Renal cortical epithelial cell (primary cell): Measurements from ENCODE around the genes GPRASP1, BEX1, BEX4 and TEX13A.

- RRBS = 0% methylated on average over 2 of the region's 46 CpGs
Measured at GRCh38 chrX:102651103-102651648, at the start of gene GPRASP1. GPRASP1 (plus strand) TSS chrX:102651483.

DNA sequence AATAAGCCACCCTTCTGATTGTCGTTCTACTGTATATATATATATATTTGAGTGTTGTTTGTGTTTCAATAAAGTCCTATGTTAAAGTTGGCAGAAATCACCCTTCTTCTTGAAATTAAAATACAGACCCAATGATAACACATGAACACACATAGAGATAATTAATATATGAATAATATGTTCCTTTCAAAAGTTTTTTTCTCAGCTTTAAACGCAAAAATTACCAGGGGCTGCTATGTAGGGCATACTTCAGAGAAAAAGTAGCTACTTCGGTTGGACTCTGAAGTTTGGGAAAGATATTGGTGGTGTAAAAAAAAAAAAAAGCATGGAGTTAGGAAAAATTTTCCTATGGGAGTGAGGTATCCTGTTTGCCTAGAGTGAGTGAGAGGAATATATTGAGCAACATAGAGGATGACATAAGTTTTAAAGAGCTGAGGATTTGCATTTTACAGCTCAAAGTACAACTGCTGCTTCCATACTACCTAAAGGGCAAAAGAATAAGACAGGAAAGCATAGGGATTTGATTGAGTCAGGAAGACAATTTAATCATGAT is 7.2 kb downstream of the GPRASP1 start:
- RRBS = no CpG with 5 or more reads among the region's 3 CpGs

GRCh38 chrX:103063451-103064632 is at the start of gene BEX1:
BEX1 (minus strand) TSS chrX:103064171.
- RRBS = 1% methylated on average over 7 of the region's 70 CpGs

- RRBS = 1% methylated on average over 26 of the region's 46 CpGs
Measured at GRCh38 chrX:103214707-103215405, at the start of gene BEX4. BEX4 (plus strand) TSS chrX:103215108.

- RRBS = no CpG with 5 or more reads among the region's 5 CpGs
Measured at GRCh38 chrX:103535712-103536795, 16.8 kb upstream of the RAB40A start.

- RRBS = no CpG with 5 or more reads among the region's 5 CpGs
Measured at GRCh38 chrX:103584595-103585098, 668 bp upstream of the TCEAL4 start.

GRCh38 chrX:103664274-103664808 is 22.2 kb downstream of the MORF4L2 start:
- RRBS = no CpG with 5 or more reads among the region's 16 CpGs

DNA sequence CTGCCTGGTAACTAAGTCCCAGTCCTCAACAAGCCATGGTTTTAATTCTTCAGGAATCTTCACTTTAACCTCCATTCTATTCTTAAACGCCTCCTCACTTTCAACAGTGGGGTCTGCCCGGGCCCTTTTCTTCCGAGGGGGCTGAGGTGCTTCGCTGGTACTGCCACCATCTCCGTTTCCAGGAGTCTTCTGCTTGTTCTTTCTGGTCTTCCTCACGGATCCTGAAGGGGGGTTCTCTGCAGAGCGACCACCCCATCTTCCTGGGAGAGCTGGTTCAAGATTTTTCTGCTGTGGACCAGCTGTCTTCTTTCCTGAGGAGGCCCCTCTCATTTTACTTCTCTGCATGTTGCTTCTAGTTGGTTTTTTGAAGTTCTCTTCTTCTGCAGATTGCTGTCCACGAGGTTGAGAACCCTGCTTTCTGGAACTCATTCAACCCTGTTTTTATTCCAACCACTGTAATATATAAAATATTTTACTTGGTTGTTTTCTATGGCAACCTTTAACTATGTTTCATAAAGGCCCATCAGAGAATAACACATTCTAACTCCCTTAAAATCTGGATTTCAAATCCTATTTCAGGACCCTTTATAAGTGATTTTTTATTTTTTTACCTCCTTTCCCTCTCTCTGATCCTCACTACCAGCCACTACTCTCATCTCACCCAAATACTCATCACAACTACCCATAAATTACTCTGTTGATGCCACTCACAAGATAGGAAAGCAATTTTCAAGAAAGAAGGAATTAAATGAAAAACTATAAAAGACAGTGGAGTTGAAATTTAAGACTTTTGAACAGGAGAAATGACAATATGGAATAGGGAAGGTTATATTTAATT is 9.7 kb downstream of the MORF4L2 start:
- RRBS = no CpG with 5 or more reads among the region's 8 CpGs

DNA sequence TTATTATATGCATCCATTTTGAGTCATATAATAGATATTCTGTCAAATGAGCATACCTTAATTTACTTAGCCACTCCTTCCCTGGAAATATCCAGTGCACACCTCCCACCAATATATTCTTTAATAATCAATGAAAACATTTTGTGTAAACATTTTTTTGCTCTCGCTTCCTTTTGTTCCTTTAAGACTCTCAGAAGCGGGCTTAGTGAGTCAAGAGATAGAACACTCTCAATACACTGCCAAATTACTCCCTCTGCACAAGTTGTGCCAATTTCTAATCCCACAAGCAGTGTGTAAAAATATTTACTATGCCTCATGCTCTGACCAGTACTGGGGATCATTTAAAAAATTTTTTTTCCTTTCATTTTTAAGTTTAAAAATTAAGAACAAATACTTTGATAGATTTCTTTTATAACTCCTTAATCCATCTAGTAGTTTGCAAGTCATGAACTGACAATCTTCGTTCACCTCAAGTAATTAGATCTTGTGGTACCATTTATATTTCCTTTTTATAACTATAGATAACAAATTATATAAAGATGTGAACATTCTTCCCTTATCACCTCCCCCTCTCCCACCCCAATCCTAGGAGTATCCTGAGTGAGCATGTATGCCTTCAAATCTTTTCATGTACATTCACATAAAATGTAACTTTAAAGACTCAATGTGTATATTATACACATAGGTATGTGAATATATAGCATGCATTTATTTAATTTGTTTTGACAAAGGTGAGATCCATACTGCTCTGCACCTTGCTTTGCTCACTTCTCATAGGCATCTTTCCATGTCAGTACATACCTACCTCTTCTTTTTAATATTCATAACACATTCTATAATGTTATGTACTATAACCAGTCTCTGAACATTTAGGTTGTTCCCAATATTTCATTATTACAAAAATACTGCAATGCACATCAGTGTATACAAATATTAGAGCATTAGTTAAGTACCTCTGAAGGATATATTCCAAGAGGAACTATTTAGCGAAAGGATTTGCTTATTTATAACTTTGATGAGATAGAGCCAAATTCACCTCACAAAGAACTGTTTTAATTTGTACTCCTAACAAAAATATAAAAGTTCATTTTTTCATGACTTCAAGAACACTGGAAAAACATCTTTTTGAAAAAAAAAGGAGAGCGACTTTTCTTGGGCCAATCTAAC is 4.7 kb downstream of the MORF4L2 start:
- RRBS = no CpG with 5 or more reads among the region's 5 CpGs

- RRBS = no CpG with 5 or more reads among the region's 7 CpGs
Measured at GRCh38 chrX:103730614-103731407, 20.1 kb downstream of the TMEM31 start.

DNA sequence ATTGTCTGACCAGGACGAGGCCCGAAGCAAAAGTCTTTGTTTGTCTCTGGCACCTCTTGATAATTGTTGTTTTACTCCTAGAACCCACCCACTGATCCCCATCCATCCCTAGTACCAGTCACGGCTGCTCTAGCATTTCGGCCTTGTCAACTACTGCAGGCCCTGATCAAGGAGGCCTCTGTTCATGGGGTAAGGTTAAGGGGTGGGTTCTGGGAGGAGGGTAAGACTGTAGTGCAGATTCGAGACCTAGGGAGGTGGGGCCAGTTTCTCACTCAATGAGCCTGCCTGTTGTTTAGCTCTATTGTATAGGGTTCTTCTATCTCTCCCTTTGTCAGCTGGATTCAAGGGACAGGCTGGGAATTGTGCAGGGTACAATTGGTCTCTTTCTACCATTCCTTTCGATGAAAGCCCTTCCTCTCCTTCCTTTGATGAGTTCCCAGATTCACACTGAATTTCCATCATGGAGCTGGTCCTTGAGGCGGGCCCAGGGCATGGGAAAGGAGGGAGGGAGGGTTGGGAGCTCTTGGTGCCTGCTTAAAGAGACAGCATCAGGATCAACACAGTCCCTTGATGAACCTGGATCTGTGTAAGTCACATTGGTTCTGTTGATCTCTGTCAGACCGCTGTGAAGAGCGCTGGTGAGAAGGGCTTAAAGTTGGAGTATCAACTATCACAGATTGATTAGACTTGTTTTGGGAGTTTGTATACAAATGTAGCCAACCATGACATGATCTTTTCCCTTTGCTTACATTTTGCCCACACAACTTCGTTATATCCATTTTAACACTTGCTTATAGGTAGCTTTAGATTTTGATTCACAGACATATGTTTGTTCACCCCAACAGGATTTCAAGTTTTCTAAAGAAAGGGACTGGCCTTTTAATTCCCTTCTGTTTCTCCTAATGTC is 4.3 kb downstream of the PLP1 start:
- RRBS = no CpG with 5 or more reads among the region's 10 CpGs

DNA sequence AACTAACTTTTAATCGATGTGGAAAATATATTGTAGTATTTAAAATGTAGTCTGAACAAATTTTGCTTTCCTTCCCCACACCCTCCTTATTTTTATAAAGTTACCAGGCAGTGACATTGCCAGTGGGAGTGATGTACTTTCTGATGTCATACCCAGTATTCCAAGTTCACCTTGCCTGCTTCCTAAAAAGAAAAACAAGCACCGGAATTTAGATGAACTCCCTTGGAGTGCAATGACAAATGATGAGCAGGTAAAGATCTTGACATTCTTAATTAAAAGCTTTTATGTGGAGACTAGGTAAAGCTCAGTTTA is 19.7 kb downstream of the FAM199X start:
- RRBS = no CpG with 5 or more reads among the region's 2 CpGs

DNA sequence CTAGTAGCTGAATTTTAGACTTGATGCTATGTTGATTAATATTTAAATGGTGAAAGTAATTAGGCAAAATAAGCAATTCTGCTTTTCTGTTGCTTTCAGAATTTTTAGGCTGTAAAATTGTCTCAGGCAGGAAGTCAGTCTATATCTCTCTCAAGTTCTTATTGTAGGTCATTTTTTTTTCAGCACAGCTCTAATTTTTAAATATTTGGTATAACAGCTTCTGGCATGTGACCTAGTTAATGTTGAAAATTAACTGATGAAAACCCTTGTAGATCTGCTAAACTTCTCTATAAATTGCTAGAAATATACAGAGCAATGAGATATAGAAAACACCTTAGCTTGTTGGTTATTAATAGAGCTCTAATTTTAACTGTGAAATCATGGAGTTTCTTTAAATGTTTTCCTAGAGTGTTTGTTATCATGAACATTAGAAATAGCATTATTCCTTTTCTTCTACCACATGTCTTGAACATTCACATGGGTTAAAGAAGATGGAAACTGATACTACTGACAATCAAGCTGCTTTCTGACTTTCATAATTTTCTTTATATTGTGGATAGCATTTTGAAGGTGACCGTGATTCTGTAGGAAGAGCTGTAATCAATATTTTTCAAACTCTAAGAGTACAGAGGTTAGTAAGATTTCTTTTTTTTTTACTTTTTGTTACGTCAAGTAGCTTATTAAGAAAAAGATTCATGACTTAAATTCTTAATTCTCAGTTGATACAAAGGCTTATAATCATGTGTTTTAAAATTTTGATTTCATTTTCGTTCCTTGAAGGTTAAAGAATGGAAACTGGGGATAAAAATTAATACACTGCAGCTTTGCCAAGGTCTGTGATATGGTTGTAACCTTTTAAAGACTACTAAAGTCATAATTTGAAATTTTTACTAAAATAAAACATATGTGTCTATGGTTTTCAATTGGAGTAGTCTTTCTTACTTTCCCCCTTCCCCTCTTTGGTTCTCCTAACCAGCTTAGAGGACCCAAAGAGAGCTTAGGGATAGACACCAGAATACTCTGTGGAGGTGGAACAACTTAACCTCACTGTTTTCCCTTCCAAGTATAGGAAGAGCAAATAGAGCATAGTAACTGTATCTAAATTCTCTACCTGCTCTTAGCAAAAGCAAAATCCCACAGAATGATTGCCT is 24.6 kb downstream of the FAM199X start:
- RRBS = no CpG with 5 or more reads among the region's 3 CpGs

DNA sequence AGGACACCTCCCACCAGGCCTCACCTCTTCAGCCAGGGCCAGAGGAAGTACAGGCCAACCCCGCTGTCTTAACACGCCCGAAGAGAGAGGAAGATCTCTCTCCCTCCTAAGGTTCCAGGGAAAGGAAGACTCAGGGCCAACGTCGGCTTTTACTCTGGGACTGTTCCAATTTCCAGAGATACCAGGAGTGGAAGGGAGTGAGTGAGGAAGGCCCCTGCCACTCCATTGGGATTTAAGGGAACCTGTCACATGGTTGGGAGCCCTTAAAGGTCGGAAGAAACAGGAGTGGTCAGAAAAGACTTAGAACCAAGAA is at the start of gene TEX13A:
Gene TEX13A (minus strand): TSS at position 124 of the 313 bp plus-strand sequence.
- RRBS = no CpG with 5 or more reads among the region's 6 CpGs

GRCh38 chrX:105696307-105696807 is 126.0 kb upstream of the NRK start:
- RRBS = no CpG with 5 or more reads among the region's 5 CpGs

DNA sequence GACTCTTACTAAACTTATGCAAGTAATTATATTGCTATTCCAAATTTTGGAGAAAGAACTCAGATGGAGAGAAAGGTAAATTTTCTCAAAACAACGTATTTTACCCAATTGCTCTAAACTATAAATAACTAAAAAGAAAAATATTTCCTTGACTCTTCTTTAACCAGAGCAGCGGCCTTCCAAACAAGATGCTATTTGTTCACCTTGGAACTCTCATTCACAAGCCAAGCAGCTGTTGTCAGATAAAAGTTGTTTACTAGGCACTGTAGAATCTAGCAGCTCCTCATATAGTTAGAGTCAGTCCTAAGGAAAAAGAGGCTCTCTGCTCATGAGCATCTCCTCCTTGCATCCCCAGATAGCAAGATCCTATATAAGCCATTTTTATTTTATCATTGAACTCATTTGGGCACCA is 170.1 kb downstream of the PWWP3B start:
- RRBS = no CpG with 5 or more reads among the region's 2 CpGs

DNA sequence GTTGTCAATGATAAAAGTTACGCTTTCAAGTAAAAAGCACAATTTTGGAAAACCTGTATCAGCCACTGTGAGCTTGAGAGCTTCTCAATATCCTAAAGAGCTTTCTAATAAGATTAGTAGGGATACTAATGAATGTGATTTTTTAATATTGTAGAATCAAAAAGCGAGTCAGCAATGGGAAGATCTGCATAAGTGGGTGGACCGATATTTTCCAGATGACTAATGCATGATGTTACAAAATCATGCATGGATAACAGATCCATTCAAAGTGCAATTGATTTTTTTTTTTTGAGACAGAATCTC is 7.4 kb upstream of the CLDN2 start:
- RRBS = no CpG with 5 or more reads among the region's 3 CpGs